Uterus (tissue), 7 donors: ENCODE results near the genes RTF1 and EHD4.

DNA sequence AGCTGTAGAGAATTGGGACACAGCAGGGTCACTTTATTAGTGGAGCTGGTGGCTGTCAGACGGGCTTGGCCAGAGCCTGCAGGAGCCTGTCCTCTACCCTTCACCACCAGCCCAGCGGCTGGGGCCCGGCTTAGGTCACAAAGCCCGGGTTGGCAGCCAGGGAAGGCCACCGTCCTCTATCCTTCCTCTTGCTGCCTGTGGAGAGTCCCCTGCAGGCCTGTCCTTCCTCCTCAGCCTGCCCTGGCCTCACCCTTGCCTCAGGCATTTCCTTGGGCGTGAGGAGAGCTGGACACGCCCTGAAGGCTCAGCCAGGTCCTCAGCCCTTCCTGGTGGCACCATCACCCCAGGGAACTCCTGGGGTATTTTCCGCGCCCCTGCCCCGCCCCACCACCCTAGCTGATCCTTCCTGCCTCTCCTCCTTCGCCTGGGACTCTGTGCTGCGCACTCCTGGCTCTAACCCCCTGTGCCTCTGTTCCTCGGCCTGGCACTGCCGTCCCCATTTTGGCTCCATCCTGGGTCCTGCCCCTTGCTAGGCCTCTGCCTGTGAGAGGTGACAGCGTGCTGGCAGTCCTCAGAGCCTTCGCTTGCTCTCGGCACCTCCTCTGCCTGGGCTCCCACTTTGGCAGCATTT lies 7.7 kb downstream of the CHAC1 start:
- PRO-cap, 4 experiments = peak in 1 of 4 experiments; most common minus-strand start position 197 of the sequence (in 1)
- RAMPAGE, long total RNA, 2 experiments = no peak in any of the 2 experiments
- RRBS = no CpG with 5 or more reads among the region's 17 CpGs

DNA sequence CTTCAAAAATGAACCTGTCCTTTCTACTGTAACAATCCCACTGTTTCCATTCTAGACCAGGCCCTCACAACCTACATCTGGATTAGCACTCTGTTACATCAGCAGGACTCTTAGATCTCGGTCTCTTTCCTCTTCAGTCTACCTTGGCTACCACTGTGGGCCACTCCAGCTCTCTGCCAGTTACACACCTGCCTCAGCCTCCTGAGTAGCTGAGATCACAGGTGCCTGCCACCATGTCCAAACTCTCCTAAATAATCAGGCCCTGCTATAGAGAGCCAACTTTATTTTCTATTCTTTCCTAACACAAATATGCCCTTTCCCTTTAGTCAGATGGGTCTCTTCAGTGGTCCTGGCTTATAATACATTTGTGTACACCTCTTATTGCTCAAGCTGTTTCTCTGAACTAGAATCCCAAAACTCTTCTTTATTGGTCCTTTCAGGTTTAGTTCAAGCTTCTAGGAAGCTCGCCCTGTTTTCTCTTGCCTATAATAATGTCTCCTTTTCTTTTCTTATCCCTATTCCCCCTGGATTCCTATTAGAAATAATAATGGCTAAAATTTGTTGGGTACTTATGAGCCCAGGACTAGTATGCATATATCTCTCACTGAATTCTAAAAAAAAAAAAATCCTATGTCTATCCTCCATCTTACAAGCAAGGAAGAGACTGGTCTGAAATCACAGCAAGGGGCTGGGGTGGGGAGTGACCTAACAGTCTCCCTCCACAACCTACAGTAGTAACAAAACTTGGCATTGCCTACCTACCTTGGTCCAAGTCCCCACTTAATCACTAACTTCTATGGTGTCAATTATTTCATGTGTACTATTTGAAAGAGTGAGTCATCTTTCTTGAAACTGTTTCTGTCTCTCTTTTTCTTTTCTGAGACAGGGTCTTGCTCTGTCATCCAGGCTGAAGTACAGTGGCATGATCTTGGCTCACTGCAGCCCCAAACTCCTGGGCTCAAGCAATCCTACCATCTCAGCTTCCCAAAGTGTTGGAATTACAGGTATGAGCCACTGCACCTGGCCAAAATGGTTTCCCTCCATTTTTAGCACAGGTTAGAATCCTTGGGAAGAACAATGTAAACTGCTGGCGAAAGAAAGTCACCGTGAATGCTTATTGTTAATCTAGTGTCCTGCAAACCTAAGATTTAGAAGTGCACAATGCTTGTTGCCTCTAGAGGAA lies 36.6 kb downstream of the CHAC1 start:
- PRO-cap, 4 experiments = no peak in any of the 4 experiments
- RAMPAGE, long total RNA, 2 experiments = no peak in any of the 2 experiments
- RRBS = no CpG with 5 or more reads among the region's 4 CpGs

DNA sequence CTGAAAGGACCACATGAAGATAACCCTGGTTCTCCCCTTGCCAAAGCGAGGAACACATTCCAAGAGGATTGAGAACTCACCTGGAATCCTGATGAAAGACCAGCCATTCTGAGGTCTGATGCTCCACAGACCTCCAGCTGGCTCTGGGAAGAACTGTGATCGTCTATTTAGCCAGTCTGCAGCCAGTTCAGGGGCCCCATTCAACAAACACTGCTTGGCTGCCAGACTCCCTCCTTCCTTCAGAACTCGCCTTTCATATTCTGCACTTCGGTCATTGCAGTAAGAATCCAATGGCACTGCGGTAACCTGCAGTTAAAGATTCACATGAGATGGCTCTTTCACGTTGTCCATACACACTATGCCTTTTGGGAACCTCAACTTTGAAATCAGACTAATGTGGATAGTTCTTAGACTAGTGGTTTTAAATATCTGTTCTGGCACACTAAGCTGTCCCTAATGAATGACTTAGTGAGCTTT lies 67.6 kb downstream of the CHAC1 start:
- PRO-cap, 4 experiments = no peak in any of the 4 experiments
- RAMPAGE, long total RNA, 2 experiments = no peak in any of the 2 experiments
- RRBS = no CpG with 5 or more reads among the region's 6 CpGs

- PRO-cap, 4 experiments = peak in 4 of 4 experiments; most common plus-strand start chr15:41417132 (in 4); most common minus-strand start chr15:41416991 (in 4)
- RAMPAGE, long total RNA, 2 experiments = start-site peak on the plus strand in 1 of 2 experiments, at chr15:41417141-41417148 at its widest, 17 reads per replicate
- RRBS = 2% methylated on average over 36 of the region's 95 CpGs
These were observed at the start of gene RTF1 for GRCh38 chr15:41416320-41417531. TSS of gene RTF1 (plus strand) at chr15:41417095.

DNA sequence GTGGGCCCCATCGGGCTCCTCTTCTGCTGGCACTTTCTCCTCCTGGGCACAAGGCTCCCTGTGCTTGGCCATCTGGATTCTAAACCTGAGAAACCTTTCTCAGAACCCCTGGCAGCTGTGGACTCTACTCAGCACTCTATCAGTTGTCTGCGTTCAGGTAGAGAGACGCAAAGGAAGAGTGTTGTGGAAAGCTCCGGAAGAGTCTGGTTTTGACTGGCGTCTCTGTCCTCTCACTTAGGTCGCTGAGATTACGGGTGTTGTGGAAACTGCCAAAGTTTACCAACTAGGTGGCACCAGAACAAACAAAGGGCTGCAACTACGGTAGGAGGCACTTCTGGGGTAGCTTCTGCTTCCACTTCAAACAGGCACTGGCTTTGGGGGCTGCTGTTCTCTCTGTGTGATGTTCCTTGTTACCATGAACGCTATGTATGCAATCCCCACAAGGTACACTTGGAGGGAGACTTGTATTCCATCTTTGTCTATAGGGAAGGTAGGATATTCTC lies 19.2 kb upstream of the ITPKA start:
- PRO-cap, 4 experiments = no peak in any of the 4 experiments
- RAMPAGE, long total RNA, 2 experiments = no peak in any of the 2 experiments
- RRBS = no CpG with 5 or more reads among the region's 9 CpGs

DNA sequence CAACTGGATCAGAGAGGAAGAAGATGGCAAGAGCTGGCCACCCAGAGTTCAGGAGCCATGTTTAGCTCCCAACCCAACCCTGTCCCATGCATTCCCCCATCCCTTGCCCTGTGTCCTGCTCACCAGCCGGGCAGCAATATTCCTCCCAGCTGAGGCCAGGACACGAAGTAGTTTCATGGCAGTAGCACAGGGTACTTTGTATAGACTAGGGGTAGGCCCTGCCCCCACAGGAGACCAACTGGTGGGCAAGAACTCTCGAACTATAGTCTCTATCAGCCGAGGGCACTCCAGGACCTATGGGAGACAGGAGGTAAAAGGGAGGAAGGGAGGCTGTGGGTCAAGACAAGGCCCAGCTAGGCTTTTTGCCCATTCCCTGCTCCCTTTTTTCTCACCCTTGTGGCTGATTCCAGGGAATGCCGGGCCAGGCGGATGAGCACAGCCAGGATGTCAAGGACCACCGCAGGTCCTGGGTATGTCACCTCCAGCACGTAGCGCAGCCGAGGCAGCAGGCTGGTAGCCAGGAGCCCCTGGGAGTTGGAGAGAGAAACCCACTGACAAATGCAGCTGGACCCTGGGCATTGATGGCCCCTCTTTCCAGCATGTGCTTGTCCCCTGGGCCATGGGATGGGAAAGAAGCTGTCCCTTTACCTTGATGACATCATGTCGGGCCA lies 13.3 kb upstream of the LTK start:
- PRO-cap, 4 experiments = no peak in any of the 4 experiments
- RAMPAGE, long total RNA, 2 experiments = start-site peak on the minus strand in 1 of 2 experiments, centred at position 337 of the sequence, 6 reads per replicate
- RRBS = no CpG with 5 or more reads among the region's 11 CpGs

DNA sequence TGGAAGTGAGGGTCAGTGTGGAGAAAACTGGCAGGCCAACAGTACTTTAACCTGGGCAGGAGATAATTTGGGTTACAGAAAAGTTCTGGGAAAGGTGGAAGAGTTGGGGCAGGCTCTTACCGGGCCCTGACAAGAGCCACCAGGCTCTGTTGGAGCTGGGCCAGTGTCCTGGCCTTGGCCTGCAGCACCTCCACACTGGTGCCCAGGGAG lies 11.1 kb downstream of the SPTBN5 start:
- PRO-cap, 4 experiments = no peak in any of the 4 experiments
- RAMPAGE, long total RNA, 2 experiments = no peak in any of the 2 experiments
- RRBS = no CpG with 5 or more reads among the region's 1 CpG

GRCh38 chr15:41916241-41917134 lies 22.6 kb upstream of the SPTBN5 start:
- PRO-cap, 4 experiments = no peak in any of the 4 experiments
- RAMPAGE, long total RNA, 2 experiments = no peak in any of the 2 experiments
- RRBS = 27% methylated on average over 5 of the region's 24 CpGs

- PRO-cap, 4 experiments = peak in 1 of 4 experiments; most common plus-strand start chr15:41925882 (in 1)
- RAMPAGE, long total RNA, 2 experiments = no peak in any of the 2 experiments
- RRBS = no CpG with 5 or more reads among the region's 11 CpGs
These were observed 31.6 kb upstream of the SPTBN5 start for GRCh38 chr15:41925072-41926160.

DNA sequence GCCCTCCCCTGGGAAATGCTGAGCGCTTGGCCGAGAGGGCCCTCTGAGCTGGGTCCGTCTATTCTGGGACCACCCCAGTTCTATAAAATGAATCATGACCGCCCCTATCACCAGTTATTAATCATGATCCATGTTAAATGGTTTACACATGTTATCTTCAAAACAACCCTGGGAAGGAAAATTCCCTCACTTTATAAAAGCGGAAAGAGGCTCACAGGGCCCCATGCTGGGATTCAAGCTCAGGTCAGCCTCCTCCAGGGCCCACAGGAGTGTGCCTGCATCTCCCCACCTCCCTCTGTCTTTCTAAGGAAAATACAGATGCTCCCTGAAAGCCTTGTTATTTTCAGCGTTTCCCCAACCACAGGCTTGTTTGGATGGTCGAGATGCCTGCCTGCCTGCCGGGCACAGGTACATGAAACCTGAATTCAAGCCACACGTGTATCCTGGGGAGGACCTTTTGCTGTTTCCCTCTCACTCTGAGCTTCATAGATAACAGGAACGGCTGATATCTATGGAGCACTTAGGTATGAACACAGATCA lies 39.1 kb upstream of the SPTBN5 start:
- PRO-cap, 4 experiments = no peak in any of the 4 experiments
- RAMPAGE, long total RNA, 2 experiments = no peak in any of the 2 experiments
- RRBS = no CpG with 5 or more reads among the region's 10 CpGs

- PRO-cap, 4 experiments = no peak in any of the 4 experiments
- RAMPAGE, long total RNA, 2 experiments = no peak in any of the 2 experiments
- RRBS = no CpG with 5 or more reads among the region's 13 CpGs
These were observed 38.5 kb downstream of the EHD4 start for GRCh38 chr15:41933639-41934538.

- PRO-cap, 4 experiments = no peak in any of the 4 experiments
- RAMPAGE, long total RNA, 2 experiments = no peak in any of the 2 experiments
- RRBS = no CpG with 5 or more reads among the region's 4 CpGs
These were observed 34.7 kb downstream of the EHD4 start for GRCh38 chr15:41937606-41938083.

DNA sequence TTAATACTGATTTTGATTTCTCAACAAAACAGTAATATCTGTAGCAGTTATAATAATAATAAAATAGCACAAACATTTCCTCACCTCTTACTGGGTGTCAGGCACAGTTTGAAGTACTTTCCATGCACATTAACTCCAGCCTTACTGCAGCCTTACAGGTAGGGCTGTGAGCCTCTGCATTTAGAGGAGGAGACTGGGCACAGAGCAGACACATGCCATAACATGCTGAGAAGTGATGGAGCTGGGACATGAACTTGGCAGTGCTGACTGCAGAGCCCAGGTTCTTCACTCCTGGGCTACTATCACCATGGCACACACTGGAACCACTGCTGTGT lies 25.5 kb downstream of the EHD4 start:
- PRO-cap, 4 experiments = no peak in any of the 4 experiments
- RAMPAGE, long total RNA, 2 experiments = no peak in any of the 2 experiments

DNA sequence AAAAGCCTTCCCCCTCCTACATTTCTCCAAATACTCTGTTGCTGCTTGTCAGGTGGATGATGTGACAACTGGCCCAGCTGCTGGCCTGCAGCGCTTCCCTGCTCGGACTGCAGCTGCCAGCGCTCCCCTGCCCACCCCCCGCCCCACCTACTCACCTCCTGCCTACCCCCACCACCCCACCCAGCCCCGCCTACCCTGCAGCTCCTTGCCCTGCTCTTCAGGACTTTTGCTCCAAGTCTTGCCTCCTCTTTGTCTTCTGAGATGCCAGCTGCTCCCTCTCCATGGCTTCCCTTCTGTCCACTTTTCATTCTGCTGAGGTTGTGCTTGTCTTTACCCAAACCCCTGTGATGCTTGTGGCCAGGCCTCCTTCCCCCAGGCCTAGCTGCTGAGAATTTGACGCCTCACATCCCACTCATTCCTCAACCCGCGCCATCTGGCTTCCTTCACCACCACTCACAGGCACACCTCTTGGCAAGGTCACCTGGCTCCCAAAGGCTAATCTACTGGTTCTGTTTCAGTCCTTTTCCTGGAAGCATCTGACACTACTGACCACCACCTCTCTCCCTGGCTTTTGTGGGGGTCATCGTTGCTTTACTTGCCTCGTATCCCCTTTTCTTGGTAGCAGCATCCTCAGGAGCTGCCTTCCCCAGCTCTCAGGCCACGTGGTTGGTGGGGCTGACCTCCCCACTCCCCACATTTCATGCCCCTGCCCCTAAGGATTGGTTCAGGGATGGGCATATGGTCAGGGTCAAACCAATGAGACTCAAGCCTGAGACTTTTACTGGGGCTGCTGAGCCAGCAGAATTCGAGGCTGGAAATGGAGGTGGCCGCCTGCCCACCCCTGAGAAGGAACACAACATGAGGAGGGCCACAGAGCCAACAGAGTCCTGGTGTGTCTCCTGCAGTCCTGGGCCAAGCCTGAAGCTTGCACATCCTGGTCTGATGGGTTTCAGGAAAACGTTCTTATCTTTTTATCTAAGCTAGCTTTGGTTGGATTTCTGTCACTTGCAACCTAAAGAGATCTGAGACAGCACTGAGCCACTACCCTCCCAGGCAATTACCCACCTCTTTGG lies 6.2 kb downstream of the EHD4 start:
- PRO-cap, 4 experiments = no peak in any of the 4 experiments
- RAMPAGE, long total RNA, 2 experiments = no peak in any of the 2 experiments
- RRBS = no CpG with 5 or more reads among the region's 14 CpGs

DNA sequence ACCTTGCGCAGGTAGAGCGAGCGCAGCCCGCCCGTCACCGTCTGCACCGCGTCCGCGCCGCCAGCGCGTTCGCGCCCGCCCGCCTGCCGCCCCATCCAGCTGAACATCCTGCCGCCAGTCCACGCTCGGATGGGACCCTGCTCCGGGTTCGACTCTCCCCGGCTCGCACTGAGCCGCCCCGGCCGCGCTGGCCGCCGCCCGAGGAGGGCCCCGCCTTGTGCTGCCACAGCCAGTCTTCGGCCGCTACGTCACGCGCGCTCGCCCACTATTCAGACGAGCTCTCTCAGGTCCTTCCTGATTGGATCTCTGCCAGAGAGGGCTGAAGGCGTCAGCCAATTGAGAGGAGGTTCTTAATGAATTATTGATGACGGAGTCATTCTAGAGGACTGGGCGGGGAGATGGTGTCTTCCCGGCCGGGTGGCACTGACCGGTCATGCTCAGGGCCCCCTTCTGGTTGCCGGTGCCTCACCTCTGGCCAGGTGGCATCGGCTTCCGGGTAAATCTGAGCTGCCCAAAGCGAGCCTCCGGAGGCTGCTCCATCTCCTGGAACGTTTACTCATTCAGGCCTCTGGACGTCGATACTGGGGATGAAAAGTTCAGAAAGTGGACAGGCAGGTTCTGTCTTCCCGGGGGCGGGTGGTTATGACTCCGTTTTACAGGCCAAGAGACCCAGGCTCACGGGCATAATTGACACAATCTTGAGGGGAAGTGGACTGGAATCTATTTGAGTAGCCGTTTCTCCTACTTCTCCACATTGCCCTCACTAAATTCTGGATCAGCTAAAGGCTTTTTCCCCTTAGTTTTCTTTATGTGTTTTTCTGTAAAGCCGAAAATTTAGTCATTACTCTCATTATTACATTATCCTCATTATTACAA lies at the start of gene EHD4:
Gene EHD4, minus strand, starts transcription at position 170 of the 876 bp plus-strand sequence.
- PRO-cap, 4 experiments = peak in 4 of 4 experiments; most common plus-strand start position 404 of the sequence (in 2); most common minus-strand start position 155 of the sequence (in 2)
- RAMPAGE, long total RNA, 2 experiments = start-site peak on the minus strand in 1 of 2 experiments, centred at position 164 of the sequence, 181 reads per replicate
- RRBS = 2% methylated on average over 3 of the region's 61 CpGs

DNA sequence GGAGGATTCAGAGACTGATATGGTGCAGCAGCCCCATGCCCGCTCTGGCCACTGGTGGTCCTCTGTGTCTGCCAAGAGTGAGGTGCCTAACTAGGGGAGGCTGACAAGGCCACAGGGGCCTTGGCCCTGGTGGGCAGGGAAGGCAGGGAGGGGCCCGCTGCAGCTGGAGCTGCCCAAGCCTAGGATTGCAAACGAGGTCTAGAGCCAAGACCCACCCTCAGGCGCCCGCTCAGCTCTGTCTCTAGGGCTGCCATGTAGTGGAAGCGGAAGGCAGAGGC lies 11.4 kb downstream of the PLA2G4D start:
- PRO-cap, 4 experiments = no peak in any of the 4 experiments
- RAMPAGE, long total RNA, 2 experiments = no peak in any of the 2 experiments
- RRBS = no CpG with 5 or more reads among the region's 6 CpGs

DNA sequence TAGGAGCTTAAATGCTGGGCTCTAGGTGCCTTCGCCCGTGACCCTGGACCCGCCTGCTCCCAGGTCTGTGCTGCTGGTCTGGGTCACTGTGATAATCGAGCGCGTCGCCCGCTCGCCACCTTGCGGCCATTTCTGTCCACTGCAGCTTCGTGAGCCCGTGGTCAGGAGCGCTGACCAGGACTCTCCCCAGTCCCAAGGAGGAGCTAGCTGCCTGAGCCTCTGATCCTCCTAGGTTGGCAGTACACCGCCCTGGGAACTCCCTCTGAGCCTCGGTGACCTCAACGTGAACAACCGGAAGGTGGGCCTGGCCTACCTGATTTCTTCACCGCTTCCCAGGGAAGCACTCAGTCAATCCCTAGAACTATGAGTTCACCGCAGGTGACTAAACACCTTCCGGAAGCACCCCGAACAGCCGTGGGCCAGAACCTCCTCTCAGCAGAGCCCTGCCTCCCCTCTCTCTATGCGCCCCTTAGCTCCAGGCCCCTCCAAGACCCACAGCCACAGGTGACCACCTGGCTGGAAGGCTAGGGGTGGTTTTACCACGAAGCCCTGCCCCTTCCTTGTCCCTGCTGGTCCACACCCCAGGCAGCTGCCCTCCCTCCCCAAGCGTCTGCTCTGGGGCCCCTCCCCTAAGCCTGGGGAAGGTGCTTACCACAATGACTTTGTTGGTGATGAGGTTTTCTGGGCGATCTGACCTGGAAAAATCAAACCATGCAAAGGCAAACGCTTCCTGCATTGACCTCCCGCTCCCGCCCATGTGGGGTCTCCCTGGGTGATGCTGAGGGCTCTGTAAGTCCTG lies 9.7 kb downstream of the PLA2G4D start:
- PRO-cap, 4 experiments = no peak in any of the 4 experiments
- RAMPAGE, long total RNA, 2 experiments = no peak in any of the 2 experiments
- RRBS = 48% methylated on average over 4 of the region's 29 CpGs

DNA sequence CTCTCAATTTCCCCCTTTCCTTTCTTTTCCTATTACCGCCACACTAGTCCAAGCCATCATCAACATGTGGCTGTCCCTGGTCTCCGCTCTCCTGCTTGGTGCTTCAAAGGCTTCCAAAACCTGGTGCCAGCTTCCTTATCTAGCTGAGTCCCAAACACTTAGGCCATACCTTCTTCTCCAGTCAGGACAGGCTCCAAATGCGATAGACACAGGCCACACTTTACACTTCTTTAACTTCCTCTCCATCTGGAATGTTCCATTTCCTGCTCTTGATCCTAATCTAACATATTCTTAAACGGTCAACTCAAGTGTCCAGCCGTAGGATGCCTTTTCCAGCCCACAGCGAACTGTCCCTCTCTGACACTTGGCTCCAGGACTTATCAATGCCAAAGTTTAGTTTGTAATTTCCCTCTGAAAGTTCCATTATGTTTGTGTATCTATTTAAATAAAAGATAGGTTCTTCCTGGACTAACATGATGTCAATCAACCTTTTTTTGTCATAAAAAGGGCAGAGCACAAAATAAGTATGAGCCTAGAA lies 19.2 kb upstream of the PLA2G4F start:
- PRO-cap, 4 experiments = no peak in any of the 4 experiments
- RAMPAGE, long total RNA, 2 experiments = no peak in any of the 2 experiments
- RRBS = no CpG with 5 or more reads among the region's 6 CpGs

- PRO-cap, 4 experiments = no peak in any of the 4 experiments
- RAMPAGE, long total RNA, 2 experiments = no peak in any of the 2 experiments
- RRBS = no CpG with 5 or more reads among the region's 4 CpGs
These were observed 1.2 kb downstream of the CAPN3 start for GRCh38 chr15:42360499-42360989.

DNA sequence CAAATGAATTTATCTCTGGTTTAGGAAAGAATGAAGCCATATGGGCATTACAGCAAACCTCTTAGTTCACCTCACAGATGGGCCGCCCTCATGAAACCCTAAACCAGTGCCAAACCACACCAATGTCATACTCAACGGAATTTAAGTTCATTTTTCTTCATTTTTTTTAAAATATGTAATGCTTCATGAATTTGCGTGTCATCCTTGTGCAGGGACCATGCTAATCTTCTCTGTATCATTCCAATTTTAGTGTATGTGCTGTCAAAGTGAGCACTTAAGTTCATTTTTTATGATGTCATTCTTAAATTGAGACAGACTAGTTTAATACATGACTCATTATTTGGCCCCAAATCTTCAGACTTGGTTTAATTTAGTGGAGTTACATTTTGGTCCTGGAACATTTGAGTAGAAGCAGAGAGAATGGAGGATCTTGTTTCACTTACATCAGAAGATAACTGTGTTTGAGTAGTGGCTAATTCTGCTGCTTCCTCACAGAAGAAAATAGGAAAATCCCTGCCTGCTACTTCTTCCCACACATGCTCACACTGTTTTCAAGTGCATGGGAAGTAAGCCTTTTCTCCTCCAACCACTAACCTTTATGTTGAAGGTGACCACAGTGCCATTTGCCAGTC lies 63.4 kb downstream of the ZNF106 start:
- PRO-cap, 4 experiments = no peak in any of the 4 experiments
- RAMPAGE, long total RNA, 2 experiments = no peak in any of the 2 experiments
- RRBS = no CpG with 5 or more reads among the region's 3 CpGs